ENCODE results near the genes ACTR8, ARHGEF3 and ARF4.

DNA sequence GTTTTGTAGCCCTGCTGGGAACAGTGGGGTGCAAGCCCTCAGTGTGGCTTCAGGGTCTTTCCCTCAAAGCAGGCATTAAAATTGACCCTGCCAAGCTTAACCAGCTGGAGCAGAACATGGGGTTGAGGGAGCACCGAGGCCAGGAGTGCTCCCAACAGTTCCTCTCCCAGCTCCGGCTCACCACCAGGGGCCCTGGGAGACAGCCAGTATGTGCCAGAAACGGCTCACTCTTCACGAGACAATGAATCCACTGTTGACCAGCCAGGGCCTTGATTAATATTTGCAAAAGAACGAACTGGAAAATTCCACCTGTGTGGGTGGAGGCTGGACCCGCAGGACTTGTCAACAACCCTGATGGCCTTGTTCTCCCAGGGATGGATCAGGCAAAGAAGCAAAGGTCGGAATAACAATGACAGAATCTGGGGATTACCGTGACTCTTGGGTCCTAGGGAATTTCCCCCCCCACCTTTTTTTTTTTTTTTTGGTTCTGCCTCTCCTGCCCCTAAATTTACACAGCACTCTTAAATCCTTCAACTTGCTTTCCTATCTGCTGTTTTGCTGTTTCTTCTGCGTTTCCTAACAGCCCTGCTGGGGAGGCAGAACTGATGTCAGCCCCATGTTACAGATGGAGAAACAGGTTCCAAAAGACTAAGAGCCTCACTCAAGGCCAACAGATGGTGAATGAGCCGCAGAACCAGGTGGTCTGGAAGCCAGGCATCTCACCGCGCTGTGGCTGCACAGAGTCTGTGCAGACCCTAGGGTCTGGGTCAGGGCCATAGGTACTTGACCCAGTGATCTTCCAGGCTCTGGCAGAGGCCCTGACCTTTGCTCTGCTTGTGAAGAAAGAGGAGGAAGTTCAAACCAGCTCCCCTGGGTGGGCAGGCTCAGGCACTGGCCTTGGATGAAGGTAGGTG, 3.2 kb downstream of the CHDH start:
- RRBS: no CpG with 5 or more reads among the region's 12 CpGs

- RRBS: 3% methylated on average over 13 of the region's 73 CpGs
These were observed at the start of gene ACTR8 for GRCh38 chr3:53881514-53882604. Gene ACTR8 (minus strand): TSS chr3:53882152.

GRCh38 chr3:53893108-53893511, 1.5 kb upstream of the SELENOK start:
- RRBS: no CpG with 5 or more reads among the region's 3 CpGs

GRCh38 chr3:54033634-54034303, 88.6 kb upstream of the CACNA2D3 start:
- RRBS: no CpG with 5 or more reads among the region's 25 CpGs

- RRBS: 24% methylated on average over 3 of the region's 11 CpGs
These were observed 327.2 kb downstream of the LRTM1 start for GRCh38 chr3:54600582-54601157.

- RRBS: no CpG with 5 or more reads among the region's 27 CpGs
These were observed 290.5 kb downstream of the LRTM1 start for GRCh38 chr3:54637008-54638192.

DNA sequence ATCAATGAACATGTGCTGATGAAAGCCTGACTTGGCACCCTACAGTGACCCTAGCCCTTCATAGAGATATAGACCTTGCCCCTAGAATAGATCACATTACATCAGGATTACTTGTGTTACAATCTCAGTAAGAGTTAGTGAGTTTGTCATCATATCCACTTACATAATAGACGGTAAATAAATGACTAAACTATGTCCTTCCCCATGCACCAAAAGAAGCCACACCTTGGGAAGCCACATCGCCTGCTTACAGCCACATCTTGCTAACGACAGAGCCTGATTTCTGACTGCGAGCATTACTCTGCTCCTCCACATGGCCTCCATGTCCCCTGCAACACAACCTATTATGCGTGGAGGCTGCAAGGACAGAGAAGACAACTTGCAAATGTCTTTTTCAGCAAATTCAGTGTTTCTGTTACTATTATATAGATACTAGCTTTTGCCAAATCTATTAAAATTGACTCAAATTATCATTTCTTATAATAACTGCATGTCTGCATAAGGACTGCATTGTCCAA, 110.7 kb upstream of the WNT5A start:
- RRBS: no CpG with 5 or more reads among the region's 5 CpGs

- RRBS: no CpG with 5 or more reads among the region's 12 CpGs
These were observed 1.3 kb downstream of the ERC2 start for GRCh38 chr3:56466939-56467434.

DNA sequence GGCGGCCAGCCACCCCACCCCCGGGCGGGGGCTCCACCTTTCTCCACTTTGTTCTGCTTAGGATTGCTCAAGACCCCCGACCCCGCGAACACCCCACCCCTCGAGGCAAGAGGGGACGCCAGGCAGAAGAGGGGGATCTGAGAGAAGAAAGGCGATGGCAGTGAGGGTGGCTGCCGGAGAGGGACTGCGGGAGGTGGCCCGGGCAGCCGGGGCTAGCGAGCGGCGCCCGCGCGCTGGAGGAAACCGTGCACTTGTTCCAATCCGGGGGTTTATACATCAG, 563 bp downstream of the ERC2 start:
- RRBS: 1% methylated on average over 9 of the region's 21 CpGs

DNA sequence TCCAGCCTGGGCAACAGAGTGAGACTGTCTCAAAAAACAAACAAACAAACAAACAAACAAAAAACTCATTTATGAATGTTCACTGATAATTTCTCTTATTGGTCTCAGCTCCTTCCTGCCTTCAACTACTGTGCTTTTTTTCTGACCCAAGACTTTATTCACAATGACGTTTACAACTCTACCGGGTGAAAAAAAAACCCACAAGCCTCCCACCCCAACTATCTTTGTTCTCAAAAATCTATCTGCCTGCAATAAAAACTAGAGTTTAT, 52.1 kb upstream of the TASOR start:
- RRBS: no CpG with 5 or more reads among the region's 2 CpGs

- RRBS: 1% methylated on average over 21 of the region's 53 CpGs
These were observed at the start of gene ARHGEF3 for GRCh38 chr3:56801802-56802515. Gene ARHGEF3 (minus strand): TSS chr3:56801949.

- RRBS: no CpG with 5 or more reads among the region's 4 CpGs
These were observed 23.9 kb upstream of the ARHGEF3 start for GRCh38 chr3:56825540-56826138.

DNA sequence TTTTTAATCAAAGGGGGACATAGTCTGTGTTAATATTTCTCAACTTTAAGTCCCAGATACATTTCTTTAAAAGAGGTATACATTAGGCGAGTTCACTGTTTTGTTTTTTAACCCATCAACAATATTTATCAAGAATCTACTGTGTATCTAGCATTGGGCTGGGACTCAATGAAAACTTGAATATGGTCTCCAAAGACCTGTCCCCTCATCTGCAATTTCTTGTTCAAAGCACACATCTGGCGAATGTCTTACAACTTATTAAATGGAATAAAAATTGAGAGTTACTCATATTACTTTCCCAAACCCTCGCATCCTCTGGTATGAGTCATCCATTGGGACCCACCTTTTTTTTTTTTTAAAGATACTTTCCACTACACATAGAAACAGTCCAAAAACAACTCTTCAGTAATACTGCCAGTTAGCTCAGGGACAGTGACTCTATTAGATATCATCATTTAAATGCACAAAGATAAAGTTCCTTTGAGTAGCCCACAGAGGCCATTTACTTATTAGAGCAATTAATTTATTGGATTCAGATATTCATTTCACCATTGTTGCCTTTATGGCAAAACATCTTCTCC, 77.6 kb upstream of the ARHGEF3 start:
- RRBS: no CpG with 5 or more reads among the region's 3 CpGs

DNA sequence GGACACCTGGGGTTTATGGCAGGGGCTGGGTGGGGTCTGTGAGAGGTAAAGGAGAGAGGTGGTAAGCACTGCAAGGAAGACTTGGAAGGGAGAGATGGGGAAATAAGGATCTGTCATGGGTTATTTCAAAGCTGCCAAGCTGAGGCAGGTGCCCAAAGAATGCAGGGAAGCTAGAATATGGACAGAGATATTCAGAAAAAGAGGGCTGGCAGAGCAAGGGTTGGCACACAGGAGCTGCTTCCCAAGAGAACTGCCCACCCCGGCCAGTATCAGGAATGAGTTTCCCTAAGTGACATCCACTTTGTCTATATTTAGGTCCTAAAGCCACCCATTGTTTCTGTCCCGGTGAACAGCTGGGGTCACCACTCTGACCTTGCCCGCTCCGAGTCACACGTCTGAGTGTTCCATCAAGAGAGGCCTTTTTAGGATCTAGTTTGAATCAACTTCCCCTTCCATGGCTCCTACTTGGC, 109.5 kb upstream of the ARHGEF3 start:
- RRBS: 100% methylated on average over 1 of the region's 5 CpGs

- RRBS: no CpG with 5 or more reads among the region's 9 CpGs
These were observed 42.9 kb upstream of the SPATA12 start for GRCh38 chr3:57017522-57018031.

DNA sequence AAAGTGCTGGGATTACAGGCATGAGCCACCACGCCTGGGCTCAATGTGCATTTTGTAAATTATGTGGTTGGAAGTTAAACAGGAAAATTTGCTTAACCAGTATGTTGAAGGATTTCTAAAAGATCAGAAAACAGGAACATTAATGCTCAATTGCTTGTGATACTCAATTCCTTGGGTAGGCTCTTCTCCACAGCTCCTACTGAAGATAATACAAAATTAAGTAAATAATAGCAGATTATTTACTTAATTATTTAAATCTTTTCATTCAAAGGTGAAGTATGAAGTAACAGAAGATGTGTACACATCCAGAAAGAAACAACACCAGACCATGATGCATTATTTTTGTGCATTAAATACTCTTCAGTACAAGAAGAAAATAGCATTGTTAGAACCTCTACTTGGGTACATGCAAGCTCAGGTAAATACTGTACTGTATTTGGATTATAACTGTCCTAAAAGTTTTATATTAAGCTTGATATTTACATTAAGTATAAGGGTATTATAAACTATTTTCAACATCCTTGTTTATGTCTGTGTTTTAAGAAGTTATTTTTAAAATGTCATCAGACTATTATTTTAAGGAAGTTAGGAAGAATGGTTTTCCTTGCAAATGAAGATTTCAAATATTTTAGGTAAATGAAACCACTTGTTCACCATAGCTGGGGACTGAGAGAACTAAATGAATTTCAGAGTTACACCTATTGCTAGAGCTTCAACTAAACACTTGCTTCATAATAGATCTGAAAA, 18.4 kb downstream of the APPL1 start:
- RRBS: no CpG with 5 or more reads among the region's 1 CpG

DNA sequence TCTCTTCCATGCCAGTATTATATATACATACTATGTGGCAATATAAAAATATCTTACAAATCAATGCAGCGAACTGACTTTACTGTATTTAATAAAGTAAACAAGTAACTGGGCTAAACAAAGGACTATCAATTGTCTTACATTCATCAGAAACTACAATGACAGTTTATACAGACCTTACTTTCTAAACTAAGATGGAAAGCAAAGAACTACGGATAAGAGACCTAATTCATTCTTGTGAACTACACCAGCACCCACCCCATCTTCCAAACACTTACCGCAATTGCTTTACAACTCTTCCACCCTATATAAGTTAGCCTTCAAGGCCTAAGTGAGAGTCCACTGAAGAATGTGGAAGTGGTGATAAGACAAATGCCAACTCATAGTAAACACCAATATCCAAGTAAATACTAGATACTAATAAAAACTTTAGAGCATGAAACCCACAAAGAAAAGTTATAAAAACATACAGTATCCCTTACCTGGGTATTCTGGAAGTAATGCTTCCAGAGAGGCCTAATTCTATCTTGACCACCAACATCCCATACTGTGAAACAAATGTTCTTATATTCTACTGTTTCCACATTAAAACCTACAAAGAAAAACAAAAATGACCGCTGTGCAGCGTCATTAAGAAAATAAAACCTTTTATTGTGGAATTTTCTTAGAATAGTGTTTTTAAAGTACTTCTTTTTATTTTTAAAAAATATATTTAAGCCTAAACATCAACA, 13.6 kb downstream of the ARF4 start:
- RRBS: no CpG with 5 or more reads among the region's 5 CpGs

DNA sequence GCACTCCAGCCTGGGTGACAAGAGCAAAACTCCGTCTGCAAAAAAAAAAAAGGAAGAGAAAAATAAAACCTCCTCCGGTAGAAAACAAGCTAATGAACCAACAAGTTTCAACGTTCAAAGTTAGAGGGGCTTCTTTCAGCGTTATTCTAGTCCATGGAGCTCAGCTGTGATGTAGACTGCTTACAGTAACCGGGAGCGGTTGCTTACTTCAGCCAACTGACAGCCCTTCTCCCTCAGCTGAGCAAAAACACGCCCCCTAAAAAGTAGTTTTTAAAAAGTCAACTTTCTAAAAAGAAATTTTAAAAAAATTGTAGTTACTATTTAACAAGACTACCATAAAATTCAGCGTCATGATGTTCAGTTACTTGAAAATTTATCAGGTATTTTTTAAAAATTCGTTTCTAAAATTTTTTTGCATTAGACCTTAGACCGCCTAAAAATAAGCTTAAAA, 1.2 kb downstream of the ARF4 start:
- RRBS: no CpG with 5 or more reads among the region's 10 CpGs

DNA sequence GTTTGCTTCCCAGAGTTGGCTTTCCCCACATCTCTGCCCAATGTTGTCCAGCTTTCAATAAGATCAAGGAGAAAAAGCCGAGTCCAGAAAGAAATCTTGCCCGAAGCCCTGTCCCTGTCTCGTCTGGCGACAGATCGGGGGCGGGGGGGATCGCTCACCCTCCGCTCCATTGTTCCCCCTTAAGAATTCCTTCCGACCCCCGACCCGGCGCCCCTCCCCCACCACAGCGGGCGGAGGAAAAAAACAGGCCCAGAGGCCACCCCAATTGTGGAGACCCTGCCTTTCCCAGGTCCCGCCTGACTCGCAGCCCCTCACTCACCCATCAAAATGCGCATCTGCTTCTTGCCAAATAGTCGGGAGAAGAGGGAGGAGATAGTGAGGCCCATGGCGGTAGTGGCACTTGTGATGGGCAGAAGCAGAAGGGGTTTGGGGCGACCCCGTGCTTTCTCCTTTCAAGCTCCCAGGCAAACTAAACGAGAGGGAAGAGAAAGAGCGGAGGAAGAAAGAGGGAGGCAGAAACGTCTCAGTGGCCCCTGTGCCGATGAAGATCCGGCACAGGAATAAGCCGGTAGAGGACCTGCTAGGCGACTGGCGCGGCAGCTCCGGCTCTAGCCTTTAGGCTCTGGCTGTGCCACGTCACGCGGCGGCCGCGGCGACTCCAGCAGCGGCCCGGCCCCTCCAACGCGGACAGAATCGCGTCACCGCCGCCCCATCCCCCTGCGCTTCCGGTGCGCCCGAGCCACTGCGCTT, at the start of gene ARF4:
Gene ARF4 (minus strand): TSS at position 590 of the 750 bp plus-strand sequence.
- RRBS: 2% methylated on average over 25 of the region's 51 CpGs

- RRBS: no CpG with 5 or more reads among the region's 2 CpGs
These were observed 51.3 kb upstream of the FLNB start for GRCh38 chr3:57956871-57957286.